Mesenchymal stem cell of adipose (primary cell): ENCODE results near the genes SLC25A52 and ASXL3.

- CAGE, long polyA plus RNA: no peak
These were observed 1.3 kb downstream of the DSG2 start for GRCh38 chr18:31499253-31499672.

GRCh38 chr18:31760703-31761084 lies at the start of gene SLC25A52:
TSS of gene SLC25A52 (minus strand) at chr18:31760880.
- CAGE, long polyA plus RNA: no peak

- CAGE, long polyA plus RNA: no peak
These were observed 1.0 kb downstream of the TRAPPC8 start for GRCh38 chr18:31941903-31942259.

GRCh38 chr18:32368125-32368776 lies 102.4 kb downstream of the GAREM1 start:
- CAGE, long polyA plus RNA: no peak

- CAGE, long polyA plus RNA: no peak
These were observed 1.5 kb downstream of the GAREM1 start for GRCh38 chr18:32469190-32469646.

DNA sequence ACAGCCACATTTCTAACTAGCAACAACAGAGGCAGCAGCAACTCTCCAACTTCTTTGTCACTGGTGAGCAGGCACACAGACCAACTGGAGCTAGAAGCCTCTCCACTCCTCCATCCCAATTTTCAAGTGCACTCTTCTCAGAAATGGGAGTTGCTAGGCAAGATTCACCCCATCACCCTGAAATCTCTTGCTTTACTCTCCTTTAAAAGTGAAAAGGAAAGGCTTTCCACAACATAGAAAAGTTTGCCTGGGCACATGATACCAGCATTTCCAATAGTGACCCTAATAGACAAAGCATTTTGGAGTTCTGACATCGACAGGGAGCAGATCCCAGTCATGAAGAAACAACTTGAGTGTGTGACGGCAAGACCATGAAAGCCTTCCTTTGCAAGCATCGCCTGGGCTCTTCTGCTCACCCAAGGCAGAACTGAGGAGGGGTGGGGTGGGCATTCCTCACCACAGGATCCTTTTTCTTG lies 4.0 kb downstream of the KLHL14 start:
- CAGE, long polyA plus RNA: no peak

- CAGE, long polyA plus RNA: no peak
These were observed 3.4 kb downstream of the KLHL14 start for GRCh38 chr18:32769263-32769888.

DNA sequence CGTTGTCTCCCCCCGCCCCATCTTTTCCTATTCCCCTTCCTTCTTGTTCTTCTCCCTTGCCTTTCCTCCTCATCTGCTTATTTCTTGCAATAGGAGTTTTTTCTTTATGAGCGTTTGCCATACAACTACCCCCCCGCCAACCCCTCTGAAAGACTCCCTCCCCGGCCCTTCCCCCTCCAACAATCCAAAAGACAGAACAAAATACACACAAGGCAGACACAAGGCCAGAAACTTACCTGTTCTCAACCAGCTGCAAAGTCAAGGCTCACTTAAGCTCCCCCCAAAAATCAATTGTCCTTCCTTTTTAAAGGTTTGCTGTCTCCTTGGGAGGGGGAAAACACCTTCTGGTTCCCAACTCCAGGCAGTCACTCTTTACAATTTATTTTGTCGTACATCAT lies 393 bp downstream of the KLHL14 start:
- CAGE, long polyA plus RNA: no peak

DNA sequence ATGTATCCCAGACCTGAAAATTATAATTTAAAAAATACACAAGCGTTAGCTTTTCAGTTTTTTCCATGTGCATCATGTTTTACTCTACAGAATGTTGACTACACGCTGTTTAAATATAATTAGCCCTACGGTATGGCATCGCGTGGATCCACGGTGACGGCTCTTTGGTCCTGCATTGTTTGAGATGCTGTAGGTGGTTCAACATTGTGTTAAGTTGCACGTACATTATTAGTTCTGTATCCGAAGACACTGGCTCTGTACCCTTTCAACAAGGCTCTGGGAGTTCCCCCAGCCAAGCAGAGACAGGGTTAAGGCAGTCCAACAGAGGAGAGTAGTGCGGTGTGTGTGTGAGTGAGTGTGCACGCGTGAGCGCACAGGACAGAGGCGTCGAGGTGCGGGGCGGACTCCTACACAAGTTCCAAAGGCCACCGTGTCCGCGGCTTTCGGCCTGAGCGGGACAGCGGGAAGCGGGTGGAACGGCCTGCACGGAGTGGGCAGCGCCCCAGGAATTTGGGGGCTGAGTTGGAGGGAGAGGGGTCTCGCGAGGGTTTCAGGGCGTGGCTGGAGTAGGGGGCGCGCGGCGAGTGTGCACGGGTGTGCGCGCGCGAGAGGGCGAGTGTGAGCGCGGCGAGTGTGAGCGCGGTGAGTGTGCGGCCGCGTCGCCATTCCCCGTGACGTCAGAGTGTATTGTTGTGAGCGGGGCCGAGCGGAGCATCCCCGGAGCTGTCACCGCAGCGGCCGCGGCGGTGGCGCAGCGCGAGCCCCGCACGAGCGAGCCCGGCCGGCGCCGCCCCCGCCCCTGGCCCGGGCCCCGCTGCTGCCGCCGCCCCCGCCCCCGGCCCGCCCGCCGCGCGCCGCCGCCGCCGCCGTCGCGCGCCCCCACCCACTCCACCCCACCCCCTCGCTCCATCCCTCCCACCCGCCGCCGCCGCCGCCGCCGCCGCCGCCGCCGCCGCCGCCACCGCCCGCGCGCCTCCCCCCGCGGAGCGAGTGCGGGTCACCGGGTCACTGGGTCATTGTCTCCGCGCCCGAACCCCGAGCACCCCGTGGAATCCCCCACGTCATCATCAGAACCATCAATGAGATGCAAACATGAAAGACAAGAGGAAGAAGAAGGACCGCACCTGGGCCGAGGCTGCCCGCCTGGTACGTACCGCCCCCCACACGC lies at the start of gene ASXL3:
Gene ASXL3, plus strand, starts transcription at position 680 of the 1,168 bp plus-strand sequence.
- CAGE, long polyA plus RNA: no peak

- CAGE, long polyA plus RNA: no peak
These were observed 273.8 kb downstream of the ASXL3 start for GRCh38 chr18:33851540-33852427.

DNA sequence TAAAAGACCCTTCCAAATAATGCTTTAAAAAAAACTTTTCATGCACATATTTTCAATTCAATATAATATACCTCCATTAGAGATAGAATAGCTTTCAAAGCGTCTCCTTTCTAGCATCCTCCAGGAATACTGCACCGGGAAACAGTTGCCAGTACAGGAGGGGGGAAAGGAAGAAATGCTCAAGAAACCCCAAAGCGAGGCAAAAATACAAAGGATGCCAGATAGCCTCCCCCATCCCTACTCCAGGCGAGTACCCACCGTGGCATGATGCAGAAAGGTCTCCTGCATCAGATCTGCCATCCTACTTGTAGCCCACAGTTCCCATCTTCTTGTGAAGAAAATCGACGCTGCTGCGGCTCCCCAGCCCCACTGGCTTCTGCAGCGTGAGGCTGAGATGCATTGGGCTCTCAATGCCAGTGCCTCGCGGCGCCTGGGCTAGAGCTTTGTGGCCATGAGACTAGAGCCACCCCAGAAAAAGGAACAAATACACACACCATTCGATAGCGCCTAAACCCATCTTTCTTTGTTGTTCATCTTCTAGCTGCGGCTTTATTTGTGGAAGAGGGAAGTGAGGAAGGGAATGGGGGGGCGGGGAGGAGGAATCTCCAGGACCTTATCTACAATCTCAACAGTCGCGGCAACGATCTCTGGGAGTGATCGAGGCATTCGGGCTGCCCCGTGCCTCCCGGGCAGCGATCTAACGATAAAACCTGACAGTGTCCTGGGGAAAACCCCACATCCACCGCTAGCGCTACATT lies 2.8 kb downstream of the NOL4 start:
- CAGE, long polyA plus RNA: no peak

GRCh38 chr18:34562161-34562807 lies 147.8 kb upstream of the DTNA start:
- CAGE, long polyA plus RNA: no peak

DNA sequence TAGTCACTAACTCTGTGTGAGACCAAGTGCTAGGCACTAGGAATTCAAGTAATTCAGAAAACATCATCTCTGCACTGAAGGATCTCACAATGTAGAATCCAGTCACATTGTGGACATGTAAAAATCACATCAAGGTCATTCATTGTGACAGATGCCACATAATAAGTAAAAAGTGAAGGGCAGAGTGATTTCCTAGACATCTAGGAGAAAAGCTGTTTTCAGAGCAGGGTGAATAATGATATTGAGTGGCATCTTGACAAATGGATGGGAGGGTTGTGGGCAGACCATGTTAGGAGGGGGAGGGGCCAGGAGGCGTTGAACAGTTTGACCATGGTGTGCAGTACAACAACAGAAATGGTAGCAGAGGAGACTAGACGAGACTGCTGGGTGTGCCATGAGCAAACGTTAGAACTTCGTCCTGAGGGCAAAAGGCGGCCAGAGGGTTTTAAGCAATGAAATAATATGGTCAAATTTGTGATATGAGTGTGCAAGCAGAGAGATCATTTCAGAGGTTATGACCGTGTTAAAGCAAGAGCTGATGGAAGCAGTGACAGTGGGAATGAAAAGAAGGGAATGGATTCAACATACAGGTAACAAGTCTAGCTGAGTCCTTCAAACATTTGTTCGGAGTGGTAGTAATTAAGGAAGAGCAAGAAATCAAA lies 93.9 kb downstream of the DTNA start:
- CAGE, long polyA plus RNA: no peak

DNA sequence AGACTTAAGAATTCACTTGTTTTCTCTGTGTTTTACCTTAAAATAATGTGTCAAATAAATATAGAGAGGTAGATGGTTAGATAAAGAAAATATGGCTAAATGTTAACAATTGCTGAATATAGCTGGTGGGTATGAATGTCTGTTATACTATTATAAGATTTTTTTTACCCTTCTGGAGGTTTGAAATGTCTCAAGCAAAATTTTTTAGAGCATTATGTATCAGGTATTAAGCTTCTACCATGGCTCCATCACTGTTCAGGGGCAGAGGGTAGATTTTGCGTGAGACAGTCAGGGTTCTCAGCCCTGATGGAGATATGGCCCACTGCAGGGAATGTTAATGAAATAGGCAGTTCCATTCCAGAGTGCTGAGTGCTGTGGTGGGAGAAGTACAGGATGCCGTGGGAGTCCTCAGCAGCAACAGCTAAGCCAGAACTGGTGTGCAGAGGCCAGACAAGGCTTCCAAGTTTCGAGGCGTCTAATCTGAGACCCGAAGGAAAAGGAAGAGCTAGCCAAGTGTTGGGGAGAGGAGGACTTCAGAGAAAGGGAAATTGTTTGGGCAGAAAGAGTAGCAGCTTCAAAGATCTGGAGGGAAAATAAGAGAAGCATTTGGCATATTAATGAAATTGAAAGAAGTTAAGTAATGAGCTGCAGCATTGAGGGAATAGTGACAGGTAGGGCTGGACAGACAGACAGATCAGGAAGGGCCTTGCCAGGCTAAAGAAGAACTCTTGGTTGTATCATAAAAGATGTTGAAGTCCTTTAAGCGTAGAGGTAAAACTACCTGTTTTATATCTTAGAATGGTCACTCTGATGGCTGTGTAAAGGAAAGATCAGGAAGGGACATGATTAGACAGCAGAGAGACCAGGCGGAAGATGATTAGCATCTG lies 30.2 kb upstream of the MAPRE2 start:
- CAGE, long polyA plus RNA: no peak

DNA sequence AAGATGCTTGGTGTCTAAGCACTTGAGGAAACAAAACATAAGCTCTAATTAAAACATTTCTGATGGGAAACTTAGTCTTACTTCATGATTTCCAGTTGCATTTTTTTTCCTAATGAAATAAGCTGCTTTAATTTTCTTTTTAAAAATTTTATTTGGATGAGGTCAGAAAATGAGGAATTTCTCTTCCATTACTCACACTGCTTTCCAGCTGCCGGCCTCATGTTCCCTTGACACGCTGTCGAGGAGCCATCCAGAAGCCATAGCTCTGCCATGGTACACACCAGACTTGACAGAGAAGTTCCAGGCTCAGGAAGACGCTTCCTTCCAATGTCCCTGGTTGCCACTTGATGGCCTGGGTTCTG lies 12.1 kb upstream of the MAPRE2 start:
- CAGE, long polyA plus RNA: no peak

GRCh38 chr18:35122579-35123167 lies 81.5 kb downstream of the MAPRE2 start:
- CAGE, long polyA plus RNA: no peak

GRCh38 chr18:35253860-35254521 lies 13.2 kb downstream of the ZNF397 start:
- CAGE, long polyA plus RNA: no peak

- CAGE, long polyA plus RNA: no peak
These were observed 10.0 kb upstream of the ZNF396 start for GRCh38 chr18:35387185-35387552.

DNA sequence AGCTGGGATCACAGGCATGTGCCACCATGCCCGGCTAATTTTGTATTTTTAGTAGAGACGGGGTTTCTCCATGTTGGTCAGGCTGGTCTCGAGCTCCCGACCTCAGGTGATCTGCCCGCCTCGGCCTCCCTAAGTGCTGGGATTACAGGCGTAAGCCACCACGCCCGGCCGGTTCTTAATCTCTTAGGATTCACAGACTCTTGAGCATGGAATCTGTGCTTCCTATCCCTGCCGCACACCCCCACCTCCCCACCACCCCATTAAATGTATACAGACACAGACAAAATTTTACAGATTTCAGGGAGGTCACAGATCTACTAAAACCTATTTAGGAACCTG lies 732 bp upstream of the INO80C start:
- CAGE, long polyA plus RNA: no peak

DNA sequence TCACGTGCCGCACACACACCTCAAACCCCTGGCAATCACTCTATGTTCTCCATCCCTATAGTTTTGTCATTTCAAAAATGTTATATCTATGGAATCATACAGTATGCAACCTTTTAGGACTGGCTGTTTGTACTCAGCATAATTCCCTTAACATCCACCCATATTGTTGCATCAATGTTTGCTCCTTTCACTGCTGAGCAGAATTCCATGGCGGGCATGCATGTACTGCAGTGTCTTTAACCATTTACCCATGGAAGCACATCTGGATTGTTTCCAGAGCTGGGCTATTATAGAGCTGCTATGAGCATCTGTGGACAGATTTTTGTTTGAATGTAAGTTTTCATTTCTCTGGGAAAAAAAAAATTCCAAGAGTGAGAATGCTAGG lies 57.7 kb upstream of the C18orf21 start:
- CAGE, long polyA plus RNA: no peak